Kidney epithelial cell (primary cell): ENCODE results near the genes OR52B4, MMP26 and OR51I2.

- RAMPAGE, long total RNA = no peak
- RRBS = no CpG with 5 or more reads among the region's 12 CpGs
Observed at GRCh38 chr11:3036911-3037405, 20.3 kb downstream of the CARS1 start.

- RAMPAGE, long total RNA = no peak
- RRBS = no CpG with 5 or more reads among the region's 9 CpGs
Observed at GRCh38 chr11:3041519-3042143, 15.6 kb downstream of the CARS1 start.

- RAMPAGE, long total RNA = no peak
- RRBS = 17% methylated on average over 3 of the region's 17 CpGs
Observed at GRCh38 chr11:3157340-3157915, 7.7 kb downstream of the OSBPL5 start.

DNA sequence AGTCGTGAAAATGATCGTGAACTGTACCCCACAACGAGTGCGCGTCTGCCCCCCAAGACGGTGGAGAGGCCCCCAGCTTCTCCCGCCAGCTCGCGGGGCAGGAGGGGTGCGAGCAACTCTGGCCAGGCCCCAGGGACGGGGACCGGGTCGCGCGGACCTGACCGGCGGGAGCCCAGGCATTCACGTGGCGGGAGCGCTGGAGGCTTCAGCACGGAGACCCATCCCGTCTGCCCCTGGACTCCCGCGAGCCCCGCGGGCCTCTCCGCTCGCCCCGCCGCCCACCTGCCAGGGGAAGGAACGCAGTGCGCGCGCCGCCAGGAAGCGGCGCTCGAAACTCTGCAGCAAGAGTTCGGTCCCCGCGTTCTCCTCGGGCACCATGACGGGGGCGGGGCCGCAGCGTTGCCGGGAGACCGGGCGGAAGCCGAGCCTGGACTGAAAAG is 43.2 kb upstream of the ZNF195 start:
- RAMPAGE, long total RNA = no peak
- RRBS = no CpG with 5 or more reads among the region's 50 CpGs

DNA sequence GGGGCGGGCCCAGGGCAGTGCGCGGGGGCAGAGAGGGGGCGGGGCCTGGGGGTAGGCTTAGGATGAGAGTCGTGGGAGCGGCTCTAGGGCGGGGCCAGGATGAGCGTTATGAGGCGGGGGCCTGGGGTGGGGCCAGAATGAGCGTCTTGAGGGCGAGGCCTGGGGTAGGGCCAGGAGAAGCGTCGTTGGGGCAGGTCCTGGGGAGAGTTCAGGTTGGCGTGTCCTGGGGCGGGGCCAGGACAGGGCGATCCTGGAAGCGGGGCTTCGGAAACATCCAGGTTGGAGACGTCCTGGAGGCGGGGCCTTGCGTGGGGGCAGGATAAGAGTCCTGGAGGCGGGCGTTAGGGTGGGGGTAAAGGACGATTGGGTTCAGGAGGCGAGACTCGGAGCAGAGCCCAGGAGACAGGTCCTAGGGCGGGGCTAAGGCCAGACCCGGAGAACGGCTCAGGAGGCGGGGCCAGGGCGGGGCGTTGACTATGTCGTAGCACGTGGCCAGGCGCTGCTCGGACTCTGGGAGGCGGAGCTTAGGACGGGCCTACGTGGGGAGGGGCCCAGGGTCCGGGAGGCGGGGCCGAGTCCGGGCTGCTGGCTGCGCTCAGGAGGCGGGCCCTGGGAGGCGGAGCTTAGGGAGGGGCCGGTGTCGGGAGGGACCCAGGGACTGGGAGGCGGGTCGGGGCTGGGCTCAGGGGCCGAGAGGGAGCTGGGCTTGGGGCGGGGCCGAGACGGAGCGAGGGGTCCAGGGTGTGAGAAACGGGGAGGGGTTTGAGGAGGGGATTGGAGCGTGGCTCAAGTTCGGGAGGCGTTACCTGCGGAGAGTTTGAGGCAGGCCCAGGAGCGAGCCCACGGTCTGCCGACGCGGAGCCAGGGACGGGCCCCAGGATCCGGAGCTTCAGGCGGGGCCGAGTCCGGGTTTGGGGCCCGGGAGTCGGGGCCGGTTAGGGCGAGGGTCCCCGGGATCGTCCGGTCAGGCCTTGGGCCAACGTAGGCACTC is 43.9 kb upstream of the ZNF195 start:
- RAMPAGE, long total RNA = no peak
- RRBS = no CpG with 5 or more reads among the region's 78 CpGs

GRCh38 chr11:3514337-3515219 is 127.2 kb downstream of the ART5 start:
- RAMPAGE, long total RNA = no peak
- RRBS = no CpG with 5 or more reads among the region's 13 CpGs

DNA sequence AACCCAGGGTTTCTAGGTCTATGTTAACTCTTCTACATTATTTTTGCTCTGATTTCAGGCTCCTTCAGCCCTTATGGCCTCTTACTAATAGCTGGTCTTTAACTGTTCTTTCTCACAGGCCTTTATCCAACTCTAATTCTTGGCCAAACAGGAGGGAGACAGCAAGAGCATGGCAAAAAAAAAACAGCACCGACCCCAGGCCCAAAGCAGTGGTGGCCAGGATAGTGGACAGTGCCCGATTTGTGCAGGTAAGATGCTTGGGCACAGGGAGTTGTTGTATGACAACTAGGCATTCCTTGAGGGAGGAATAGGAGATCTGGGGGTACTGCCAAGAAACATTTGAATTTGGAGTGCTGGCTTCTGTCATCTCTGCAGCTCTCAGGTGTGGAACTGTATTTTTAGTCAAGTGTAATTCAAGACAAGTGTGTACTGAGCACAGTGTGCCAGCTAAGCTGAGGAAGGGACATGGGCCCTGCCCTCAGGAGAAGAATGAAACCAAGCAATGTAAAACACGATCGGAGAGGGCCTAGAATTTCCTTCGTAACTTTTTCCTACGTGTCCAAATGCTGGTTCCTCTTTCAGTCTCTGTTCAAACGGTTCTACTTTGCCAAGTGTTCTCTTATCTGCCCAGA is 27.9 kb downstream of the ART5 start:
- RAMPAGE, long total RNA = no peak
- RRBS = no CpG with 5 or more reads among the region's 7 CpGs

DNA sequence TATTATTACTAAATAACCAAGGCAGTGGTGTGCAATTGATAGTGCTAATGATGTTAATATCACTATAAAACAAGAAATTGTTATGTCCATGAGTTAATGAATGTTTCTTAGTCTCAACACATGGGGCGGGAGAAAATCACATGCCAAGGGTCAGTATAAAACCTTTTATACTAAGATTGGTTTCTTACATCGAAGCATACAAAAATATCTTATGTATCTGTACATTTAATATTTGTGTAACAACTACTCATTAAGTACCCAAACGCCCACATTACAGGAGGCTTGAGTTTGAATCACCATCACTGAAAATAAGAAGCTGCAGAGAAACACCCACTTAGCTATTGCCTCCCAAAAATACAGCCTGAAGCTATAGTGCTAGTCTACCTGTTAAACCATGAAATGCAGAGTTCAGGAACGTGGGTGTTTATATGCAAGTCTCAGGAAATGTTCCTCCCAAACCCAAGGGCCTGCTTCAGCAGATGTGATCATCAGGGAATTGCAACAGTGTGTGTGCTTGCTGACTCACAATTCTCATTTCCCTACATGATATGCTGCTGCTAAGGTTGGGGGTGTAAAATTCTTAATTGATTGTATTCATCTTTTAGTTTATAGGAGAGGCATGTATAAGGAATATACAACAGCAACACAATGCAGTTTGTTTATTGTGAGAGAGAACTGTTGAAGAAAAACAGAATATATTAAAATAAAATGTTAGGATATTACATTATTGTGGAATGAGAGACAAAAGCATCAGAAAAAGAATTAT is 49.7 kb downstream of the NUP98 start:
- RAMPAGE, long total RNA = no peak
- RRBS = no CpG with 5 or more reads among the region's 4 CpGs

GRCh38 chr11:3818405-3818984 is 10.1 kb downstream of the PGAP2 start:
- RAMPAGE, long total RNA = no peak
- RRBS = no CpG with 5 or more reads among the region's 3 CpGs

- RAMPAGE, long total RNA = no peak
- RRBS = no CpG with 5 or more reads among the region's 32 CpGs
Observed at GRCh38 chr11:3841406-3841944, 716 bp upstream of the RHOG start.

- RAMPAGE, long total RNA = no peak
- RRBS = no CpG with 5 or more reads among the region's 2 CpGs
Observed at GRCh38 chr11:3865618-3866251, 10.3 kb downstream of the STIM1 start.

DNA sequence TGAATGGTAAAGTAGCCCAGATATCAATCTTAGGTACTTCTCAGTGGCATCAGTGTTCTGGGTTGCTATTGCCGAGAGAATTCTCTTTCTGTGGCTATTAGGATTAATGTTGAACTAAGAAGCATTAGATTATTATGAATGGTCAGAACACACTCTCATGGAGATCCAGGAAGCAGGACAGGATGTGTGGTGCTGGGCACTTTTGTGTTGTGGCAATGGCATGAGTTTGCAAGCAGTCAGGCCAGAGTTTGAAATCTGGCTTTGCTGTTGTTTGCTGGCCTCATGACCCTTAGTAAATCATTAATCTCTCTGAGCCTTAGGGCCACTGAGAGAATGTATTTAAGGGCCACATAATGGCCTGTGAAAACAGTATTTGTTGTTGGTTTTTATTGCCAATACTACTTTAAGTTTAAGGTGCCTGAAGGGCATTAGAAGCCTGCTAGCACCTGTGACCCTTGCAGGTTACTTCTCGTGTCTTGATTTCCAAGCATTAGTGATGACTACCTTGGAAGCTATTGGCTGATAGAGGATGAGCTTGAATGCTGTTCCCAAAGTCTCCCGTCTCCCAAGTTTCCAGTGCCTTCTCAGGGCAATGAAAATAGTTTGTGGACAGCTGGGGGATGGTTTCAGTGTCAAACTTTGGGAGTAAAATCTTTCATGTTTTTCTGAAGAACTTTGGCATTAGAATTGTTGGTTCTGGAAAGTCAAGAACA is 24.5 kb downstream of the STIM1 start:
- RAMPAGE, long total RNA = no peak
- RRBS = no CpG with 5 or more reads among the region's 3 CpGs

- RAMPAGE, long total RNA = no peak
Observed at GRCh38 chr11:3887123-3887326, 31.6 kb downstream of the STIM1 start.

GRCh38 chr11:3989219-3989658 is 105.4 kb upstream of the RRM1 start:
- RAMPAGE, long total RNA = no peak
- RRBS = no CpG with 5 or more reads among the region's 25 CpGs

DNA sequence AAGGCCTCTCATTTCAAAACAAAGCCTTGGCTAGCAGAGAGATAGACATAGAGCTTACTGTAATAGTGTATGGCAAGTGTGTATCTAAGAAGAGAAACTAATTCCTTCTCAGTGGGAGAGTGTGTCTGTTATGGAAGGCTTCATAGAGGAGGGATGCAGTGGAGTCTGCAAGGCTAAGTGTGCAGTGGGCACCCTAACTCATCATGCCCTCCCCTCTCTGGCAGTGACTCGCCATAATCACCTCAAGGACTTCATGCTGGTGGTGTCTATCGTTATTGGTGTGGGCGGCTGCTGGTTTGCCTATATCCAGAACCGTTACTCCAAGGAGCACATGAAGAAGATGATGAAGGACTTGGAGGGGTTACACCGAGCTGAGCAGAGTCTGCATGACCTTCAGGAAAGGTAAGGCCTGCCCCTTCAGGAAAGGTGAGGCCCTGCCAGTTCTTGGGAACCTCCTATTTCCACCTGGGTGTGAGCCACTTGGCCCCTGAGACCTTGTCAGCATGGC is 24.7 kb upstream of the RRM1 start:
- RAMPAGE, long total RNA = no peak
- RRBS = no CpG with 5 or more reads among the region's 5 CpGs

DNA sequence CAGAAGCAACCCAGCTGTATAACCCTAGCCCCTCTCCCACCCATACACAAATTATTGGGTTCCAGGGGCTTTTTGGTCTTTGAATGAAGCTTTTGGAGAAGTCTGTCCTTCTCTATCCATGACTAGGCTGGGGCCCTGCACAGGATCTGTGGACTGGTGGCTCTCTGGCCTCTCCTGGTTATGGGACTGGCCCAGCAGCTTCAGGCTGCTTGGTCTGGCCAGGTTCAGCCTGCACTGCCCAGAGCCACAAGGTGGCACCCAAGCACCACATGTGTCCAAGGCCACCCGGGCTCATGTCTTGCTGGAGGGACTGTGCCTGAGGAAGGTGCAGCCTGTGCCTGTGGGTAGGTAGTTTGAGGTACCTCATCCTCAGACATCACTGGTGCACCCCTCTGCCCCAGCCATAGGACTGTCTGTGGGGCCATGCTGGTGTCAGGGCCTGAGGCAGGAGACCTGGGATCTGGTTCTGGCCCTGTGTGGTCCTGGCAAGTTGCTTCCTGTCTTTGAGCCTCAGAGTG is 87.5 kb downstream of the RRM1 start:
- RAMPAGE, long total RNA = no peak
- RRBS = no CpG with 5 or more reads among the region's 1 CpG

- RAMPAGE, long total RNA = no peak
- RRBS = no CpG with 5 or more reads among the region's 4 CpGs
Observed at GRCh38 chr11:4368135-4368567, at the start of gene OR52B4. Gene OR52B4 (minus strand): TSS chr11:4368386.

GRCh38 chr11:4610203-4610572 is 2.2 kb upstream of the TRIM68 start:
- RAMPAGE, long total RNA = no peak
- RRBS = no CpG with 5 or more reads among the region's 3 CpGs

DNA sequence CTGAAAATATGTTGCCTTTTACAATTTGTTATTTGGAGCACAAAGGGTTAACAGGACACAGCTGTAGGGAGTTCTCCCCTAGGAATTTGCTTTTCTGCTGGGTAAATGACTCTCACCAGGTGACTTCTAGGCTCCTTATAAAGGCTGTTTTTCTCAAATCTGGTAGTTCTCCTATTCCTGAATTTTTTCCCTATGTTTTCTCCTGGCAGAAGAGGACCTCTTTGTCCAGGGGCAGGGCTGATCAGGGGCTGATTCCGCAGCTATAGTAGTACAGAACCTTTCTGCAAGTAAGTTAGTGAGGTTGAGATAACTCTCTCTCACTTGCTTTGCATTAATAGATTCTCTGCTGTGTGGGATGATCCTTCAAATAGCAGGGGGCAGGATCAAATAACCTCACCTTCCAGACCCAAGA is at the start of gene MMP26:
Gene MMP26 (plus strand): TSS at position 165 of the 412 bp plus-strand sequence.
- RAMPAGE, long total RNA = no peak
- RRBS = no CpG with 5 or more reads among the region's 1 CpG

DNA sequence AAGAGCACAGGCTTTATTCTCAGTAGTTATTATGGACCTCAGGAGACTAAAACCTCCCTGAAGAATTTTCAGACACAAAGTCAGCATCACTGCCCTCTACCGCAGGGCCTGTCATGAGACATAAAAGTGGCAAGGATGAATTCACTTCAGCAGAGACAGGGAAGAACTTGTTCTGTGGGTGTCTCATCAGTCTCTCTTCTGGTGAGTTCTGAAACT is at the start of gene OR51I2:
Gene OR51I2 (plus strand): TSS at position 160 of the 216 bp plus-strand sequence.
- RAMPAGE, long total RNA = no peak
- RRBS = no CpG with 5 or more reads among the region's 1 CpG